ENCODE measurements around a stretch of chr7.

GRCh38 chr7:2037256-2037896 lies 195.4 kb downstream of the MAD1L1 start:
- PRO-cap, 2 experiments = no peak in any of the 2 experiments
- RAMPAGE, long total RNA, 4 experiments = no peak in any of the 4 experiments

GRCh38 chr7:2066430-2067032 lies 166.2 kb downstream of the MAD1L1 start:
- PRO-cap, 2 experiments = no peak in any of the 2 experiments
- RAMPAGE, long total RNA, 4 experiments = no peak in any of the 4 experiments

- PRO-cap, 2 experiments = no peak in any of the 2 experiments
- RAMPAGE, long total RNA, 4 experiments = no peak in any of the 4 experiments
Measured at GRCh38 chr7:2266794-2267303, 24.8 kb downstream of the NUDT1 start.

DNA sequence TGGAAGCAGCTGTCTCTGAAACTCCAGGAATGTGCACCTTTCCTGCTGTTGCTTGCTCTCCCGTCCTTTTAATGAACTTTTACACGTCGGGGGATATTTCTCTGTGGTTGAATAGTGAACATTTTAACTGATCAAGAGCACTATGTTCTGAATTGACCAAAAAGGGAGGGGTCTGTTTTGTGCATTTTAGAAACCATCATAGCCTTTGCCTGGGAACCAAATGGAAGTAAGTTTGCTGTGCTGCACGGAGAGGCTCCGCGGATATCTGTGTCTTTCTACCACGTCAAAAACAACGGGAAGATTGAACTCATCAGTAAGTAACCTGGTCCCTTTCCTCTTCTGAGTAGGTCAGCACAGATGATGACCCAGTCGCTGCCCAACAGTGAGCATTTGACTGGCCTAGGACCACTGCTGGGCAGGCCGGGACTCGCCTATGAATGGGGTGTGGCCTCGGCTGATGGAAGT lies 17.9 kb downstream of the EIF3B start:
- PRO-cap, 2 experiments = no peak in any of the 2 experiments
- RAMPAGE, long total RNA, 4 experiments = no peak in any of the 4 experiments

DNA sequence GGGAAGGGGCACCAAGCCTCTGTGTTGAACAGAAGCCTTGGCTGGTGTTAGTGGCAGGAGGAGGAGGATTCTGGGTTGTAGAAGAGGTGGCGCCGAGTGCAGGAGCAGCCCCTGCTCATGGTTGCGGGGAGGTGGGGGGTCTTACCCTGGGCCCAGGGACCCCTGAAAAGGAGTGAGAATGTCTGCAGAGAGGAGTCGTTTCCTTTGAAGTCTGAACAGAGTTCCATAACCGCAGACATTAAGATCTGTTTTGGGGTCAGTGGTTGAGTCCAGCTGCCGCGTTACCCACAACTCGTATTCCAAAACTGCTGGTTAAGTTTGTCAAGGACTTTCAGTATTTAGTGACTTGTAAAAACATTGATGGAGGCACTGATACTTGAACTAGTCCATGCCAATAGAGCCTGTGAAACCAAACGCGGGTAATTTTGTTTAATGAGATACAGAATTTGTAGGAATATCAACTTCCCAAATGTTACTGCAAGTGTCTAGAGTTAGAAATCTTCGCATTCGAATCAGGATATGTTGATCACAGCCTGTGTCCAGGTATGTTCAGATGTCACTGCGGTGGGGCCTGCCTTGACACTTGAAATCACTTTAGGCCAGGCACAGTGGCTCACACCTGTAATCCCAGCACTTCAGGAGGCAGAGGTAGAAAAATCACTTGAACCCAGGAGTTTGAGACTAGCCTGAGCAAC lies 21.1 kb downstream of the EIF3B start:
- PRO-cap, 2 experiments = no peak in any of the 2 experiments
- RAMPAGE, long total RNA, 4 experiments = no peak in any of the 4 experiments

GRCh38 chr7:2387732-2388224 lies 15.6 kb upstream of the CHST12 start:
- PRO-cap, 2 experiments = no peak in any of the 2 experiments
- RAMPAGE, long total RNA, 4 experiments = no peak in any of the 4 experiments

DNA sequence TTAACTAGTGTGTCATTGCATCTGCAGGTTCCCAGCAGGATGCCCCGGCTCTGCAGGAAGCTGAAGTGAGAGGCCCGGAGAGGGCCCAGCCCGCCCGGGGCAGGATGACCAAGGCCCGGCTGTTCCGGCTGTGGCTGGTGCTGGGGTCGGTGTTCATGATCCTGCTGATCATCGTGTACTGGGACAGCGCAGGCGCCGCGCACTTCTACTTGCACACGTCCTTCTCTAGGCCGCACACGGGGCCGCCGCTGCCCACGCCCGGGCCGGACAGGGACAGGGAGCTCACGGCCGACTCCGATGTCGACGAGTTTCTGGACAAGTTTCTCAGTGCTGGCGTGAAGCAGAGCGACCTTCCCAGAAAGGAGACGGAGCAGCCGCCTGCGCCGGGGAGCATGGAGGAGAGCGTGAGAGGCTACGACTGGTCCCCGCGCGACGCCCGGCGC lies 29.1 kb downstream of the CHST12 start:
- PRO-cap, 2 experiments = no peak in any of the 2 experiments
- RAMPAGE, long total RNA, 4 experiments = no peak in any of the 4 experiments

DNA sequence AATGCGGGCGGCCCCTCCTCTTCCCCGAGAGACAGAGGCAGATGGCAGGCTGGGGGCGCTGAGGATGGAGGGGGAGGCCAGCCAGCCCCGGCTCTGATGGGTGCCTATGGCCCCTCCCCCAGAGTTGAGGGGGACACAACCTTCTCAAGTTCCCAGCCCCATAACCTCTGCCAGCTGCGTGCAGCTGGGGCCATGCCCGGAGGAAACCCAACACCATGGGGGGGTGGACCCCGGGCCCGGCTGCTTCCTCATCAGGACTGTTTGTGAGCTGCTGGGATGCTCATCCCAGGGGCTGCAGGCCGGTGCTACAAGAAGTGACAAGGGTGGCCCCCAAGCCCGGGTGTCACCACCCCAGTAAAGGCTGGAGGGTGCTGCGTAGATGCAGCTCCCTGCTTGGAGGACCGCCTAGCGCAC lies 21.6 kb upstream of the LFNG start:
- PRO-cap, 2 experiments = no peak in any of the 2 experiments
- RAMPAGE, long total RNA, 4 experiments = no peak in any of the 4 experiments

GRCh38 chr7:2519901-2520140 lies 247 bp downstream of the LFNG start:
- PRO-cap, 2 experiments = no peak in any of the 2 experiments
- RAMPAGE, long total RNA, 4 experiments = start-site peak on the plus strand in 1 of 4 experiments, at chr7:2519771-2520380 at its widest, 5 reads per replicate

GRCh38 chr7:2522750-2523359 lies 3.3 kb downstream of the LFNG start:
- PRO-cap, 2 experiments = no peak in any of the 2 experiments
- RAMPAGE, long total RNA, 4 experiments = no peak in any of the 4 experiments

DNA sequence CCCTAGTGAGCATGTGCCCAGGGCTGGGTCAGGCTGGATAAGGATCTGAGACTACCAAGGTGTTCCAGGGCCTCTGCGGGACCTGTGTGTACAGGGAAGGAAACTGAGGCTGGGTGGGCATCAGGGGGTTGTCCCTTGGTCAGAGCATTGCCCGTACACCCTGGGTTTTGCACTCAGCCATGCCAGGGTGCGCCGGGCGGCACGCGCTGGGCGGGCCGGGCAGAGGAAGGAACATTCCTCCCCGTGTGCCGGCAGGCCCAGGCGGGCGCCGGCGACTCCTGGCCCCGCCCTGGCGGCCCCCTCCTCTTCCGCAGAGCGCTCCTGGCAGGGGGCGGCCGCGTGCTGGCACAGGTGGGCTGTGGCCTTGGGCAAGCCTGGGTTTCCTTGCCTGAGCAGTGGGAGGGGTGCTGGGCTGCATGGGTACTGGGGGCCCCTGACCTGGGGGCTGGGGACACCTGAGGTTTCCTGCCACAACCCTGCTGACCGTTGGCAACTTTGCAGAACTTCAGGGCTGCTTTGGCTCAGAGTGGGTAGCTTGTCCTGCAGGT lies 3.9 kb downstream of the LFNG start:
- PRO-cap, 2 experiments = no peak in any of the 2 experiments
- RAMPAGE, long total RNA, 4 experiments = no peak in any of the 4 experiments

- PRO-cap, 2 experiments = no peak in any of the 2 experiments
- RAMPAGE, long total RNA, 4 experiments = no peak in any of the 4 experiments
Measured at GRCh38 chr7:2553851-2554759, 1.2 kb downstream of the BRAT1 start.

DNA sequence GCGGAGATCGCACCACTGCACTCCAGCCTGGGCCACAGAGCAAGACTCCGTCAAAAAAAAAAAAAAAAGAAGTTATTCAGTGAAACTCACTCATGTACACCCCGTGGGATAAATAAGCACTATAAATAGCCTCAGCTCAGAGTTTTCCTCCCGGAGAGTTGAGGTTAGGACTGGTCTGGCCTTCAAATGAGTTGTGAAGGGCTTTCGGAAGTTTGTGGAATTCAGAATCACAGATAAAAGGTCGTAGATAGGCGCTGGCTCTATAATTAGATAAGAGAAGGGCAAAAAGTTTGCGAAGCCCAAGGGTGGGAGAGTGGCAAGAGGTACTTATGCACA lies 617 bp upstream of the IQCE start:
- PRO-cap, 2 experiments = no peak in any of the 2 experiments
- RAMPAGE, long total RNA, 4 experiments = no peak in any of the 4 experiments

GRCh38 chr7:2632519-2633720 lies 1.1 kb downstream of the TTYH3 start:
- PRO-cap, 2 experiments = peak in 2 of 2 experiments; most common plus-strand start chr7:2633577 (in 1); most common minus-strand start chr7:2632784 (in 1)
- RAMPAGE, long total RNA, 4 experiments = start-site peak on the plus strand in 1 of 4 experiments, at chr7:2633170-2633339 at its widest, 10 reads per replicate

GRCh38 chr7:2637840-2638853 lies 6.4 kb downstream of the TTYH3 start:
- PRO-cap, 2 experiments = no peak in any of the 2 experiments
- RAMPAGE, long total RNA, 4 experiments = start-site peak on the plus strand in 2 of 4 experiments, at chr7:2637772-2638920 at its widest, 6 to 15 reads per replicate

DNA sequence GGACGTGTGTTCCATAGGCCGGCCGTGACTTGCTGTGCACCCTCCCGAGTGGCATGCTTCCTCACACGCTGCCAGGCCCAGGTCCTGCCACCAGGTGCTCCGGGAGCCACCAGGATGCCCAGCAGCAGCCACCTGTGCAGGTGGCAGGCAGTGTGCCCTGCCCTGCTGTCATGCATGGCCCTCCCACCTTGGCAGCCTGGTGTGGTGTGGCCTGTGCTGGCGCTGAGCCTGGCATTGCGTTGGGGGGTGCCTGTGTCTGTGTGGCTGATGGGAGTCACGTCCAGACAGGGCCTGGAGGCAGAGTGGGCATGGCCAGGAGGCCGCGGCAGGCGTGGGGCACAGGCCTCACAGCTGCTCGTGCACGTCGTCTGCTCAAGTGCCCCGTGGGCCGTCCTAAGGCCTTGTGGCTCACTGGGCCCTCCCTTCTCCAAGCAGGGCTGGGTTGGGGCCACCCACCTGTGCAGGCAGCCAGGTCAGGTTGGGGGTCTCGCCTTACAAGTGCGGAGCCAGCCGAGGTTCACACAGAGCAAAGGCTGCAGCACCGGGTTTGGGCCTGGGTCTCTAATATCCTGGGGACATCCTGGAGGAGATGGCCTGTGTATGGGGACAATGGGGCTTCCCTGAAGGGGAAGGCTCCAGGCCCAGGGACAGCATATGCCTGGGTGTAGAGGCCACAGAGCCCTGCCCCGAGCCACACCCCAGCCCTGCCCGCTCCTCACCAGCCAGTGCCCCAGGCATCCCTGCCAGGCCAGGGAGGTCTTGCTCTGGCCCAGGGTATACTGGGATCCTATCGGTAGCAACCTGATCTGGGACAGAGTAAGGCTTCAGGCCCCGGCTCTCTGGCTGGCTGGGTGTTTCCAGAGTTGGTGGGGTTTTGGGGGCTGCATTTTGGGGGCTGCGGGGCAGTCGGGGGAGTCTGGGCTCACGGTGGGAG lies 8.9 kb downstream of the TTYH3 start:
- PRO-cap, 2 experiments = no peak in any of the 2 experiments
- RAMPAGE, long total RNA, 4 experiments = start-site peak on the plus strand in 2 of 4 experiments, centred at positions 610 to 864 of the sequence, 6 to 10 reads per replicate

GRCh38 chr7:2645019-2645719 lies 13.4 kb downstream of the TTYH3 start:
- PRO-cap, 2 experiments = peak in 1 of 2 experiments; most common plus-strand start chr7:2645543 (in 1)
- RAMPAGE, long total RNA, 4 experiments = no peak in any of the 4 experiments

DNA sequence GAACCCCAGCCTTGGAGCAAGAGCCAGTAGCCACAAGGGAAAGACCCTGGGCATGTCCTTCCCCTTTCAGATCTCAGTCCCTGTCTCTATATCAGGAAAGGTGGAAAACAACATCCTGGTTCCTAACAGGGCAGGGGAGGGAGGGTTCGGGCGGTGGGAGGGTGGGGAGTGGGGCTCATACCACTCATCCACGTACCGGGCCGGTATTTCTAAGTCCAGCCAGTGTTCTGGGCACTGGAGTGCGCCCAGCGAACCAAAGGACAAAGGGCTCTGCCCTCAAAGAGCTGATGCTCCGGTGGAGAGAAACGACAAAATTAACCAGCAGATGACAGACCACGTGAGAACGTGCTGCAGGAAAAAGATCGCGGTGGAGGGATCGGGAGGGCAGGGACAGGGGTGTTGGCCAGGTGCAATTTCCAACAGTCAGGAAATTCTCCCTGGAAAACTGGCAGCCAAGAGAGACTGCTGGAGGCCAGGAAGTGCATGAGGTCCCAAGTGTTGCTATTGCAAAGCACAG lies 21.5 kb upstream of the AMZ1 start:
- PRO-cap, 2 experiments = no peak in any of the 2 experiments
- RAMPAGE, long total RNA, 4 experiments = no peak in any of the 4 experiments

GRCh38 chr7:2738216-2738715 lies 50.3 kb downstream of the AMZ1 start:
- PRO-cap, 2 experiments = peak in 2 of 2 experiments; most common plus-strand start chr7:2738394 (in 1)
- RAMPAGE, long total RNA, 4 experiments = no peak in any of the 4 experiments

DNA sequence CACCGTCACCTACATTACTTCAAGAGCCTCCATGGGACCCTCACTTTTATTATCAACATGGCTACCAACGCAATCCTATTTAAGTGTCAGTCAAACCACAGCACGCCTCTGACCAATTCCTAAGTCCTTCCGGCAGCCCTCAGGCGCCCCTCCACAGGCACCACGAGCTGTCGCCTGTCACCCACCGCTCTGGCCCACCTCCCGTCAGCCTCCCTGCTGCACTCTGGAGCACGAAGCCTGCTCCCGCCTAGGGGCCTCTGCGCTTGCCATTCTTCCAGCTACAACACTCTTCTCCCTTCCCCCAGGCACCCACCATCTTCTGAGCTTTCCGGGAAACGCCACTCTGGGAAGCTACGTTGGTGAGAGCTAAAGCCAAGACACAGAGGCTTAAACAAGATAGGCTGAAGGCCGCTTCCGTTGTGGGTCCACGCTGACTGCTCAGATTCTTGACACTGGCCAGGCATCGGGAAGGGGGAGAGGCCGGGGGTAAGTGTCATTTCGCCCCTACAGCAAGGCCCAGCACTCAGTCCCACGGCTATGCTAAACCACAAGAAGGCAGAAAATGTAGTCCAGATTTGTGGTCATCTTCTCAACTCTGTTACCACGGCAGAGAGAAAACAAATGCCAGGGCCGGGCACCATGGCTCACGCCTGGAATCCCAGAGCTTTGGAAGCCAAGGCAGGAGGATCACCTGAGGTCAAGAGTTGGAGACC lies 56.7 kb downstream of the GNA12 start:
- PRO-cap, 2 experiments = no peak in any of the 2 experiments
- RAMPAGE, long total RNA, 4 experiments = no peak in any of the 4 experiments